Melanocyte of skin (primary cell): ENCODE measurements around a stretch of chr13.

DNA sequence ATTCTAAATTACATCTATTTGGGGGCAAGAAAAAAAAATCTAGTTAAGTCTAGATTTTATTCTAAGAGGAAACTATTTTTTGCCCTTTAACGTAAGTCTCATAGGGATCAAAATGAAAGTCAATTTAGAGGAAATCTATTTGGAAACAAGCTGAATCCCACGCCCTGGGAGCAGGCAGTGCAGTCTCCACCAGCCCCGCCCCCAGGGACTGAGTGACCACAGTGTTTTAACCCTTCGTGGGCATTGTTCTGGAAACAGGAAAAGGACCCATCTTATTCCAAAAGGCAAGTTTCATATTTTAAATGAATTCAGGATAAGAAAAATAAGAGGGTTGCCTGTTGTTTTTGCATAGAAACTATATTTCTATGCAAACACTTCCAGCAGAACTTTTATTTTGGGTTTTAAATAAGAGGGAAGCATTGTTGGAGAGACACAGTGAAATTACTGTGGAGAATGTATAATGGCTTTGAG lies 209.7 kb downstream of the SPRY2 start:
- CAGE, long polyA plus RNA, 2 experiments = no peak in any of the 2 experiments

- CAGE, long polyA plus RNA, 2 experiments = no peak in any of the 2 experiments
Observed at GRCh38 chr13:80277786-80278313, 63.1 kb downstream of the SPRY2 start.

DNA sequence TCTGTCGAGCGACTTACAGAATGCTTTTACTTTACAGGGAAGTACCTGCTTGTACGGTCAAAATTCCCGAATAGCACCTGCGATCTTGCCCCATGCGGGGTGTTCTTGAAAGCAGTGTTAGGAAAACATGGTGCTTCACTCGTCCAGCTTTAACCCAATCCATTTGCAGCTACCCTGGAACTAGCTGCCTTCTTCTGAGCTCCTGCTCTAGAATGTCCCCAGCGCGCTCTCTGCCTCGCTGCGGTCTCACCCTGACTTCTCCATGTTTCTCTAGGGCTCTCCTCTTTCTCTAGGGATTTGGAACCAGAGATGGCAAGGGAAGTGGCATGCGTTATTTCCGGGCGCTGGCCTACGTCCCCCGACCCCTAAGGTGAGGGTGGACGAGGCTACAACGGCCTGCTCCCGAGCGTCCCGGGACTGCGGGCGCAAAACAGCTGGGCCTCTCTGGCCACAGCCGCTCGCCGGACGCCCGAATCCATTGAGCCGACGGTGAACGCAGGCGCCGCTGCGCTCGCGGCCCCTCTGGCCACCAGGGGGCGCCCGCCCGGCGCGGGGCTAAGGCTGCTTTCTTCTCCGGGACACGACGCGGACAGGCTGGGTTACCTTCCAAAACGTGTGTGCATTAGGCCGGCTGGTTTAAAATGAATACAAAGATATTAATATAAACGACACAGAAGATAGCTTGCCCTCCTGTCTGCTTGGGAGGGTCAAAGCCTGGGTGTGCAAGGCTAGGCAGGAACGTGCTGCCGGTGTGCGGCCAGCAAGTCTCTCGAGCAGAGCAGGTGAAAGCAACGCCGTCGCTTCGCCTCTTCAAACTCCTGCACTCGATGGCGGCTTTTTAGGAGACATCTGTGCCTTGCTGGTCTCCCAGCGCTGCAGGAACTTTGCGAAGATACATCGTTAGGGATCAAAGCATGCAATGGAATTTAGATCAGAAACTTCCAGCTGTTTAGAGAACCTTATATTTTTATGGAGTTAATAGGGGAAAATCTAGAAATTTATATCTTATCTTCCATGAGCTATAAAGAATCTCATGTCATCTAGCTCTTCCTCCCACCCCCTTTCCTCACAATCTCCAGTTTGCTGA lies 1.9 kb upstream of the SPRY2 start:
- CAGE, long polyA plus RNA, 2 experiments = no peak in any of the 2 experiments

GRCh38 chr13:80504521-80504817 lies 163.5 kb upstream of the SPRY2 start:
- CAGE, long polyA plus RNA, 2 experiments = no peak in any of the 2 experiments

- CAGE, long polyA plus RNA, 2 experiments = no peak in any of the 2 experiments
Observed at GRCh38 chr13:80547891-80548398, 207.0 kb upstream of the SPRY2 start.

GRCh38 chr13:84137106-84137673 lies 254.9 kb upstream of the SLITRK1 start:
- CAGE, long polyA plus RNA, 2 experiments = no peak in any of the 2 experiments

- CAGE, long polyA plus RNA, 2 experiments = no peak in any of the 2 experiments
Observed at GRCh38 chr13:91134454-91134786, 264.0 kb upstream of the GPC5 start.

GRCh38 chr13:91154451-91155041 lies 243.9 kb upstream of the GPC5 start:
- CAGE, long polyA plus RNA, 2 experiments = no peak in any of the 2 experiments

DNA sequence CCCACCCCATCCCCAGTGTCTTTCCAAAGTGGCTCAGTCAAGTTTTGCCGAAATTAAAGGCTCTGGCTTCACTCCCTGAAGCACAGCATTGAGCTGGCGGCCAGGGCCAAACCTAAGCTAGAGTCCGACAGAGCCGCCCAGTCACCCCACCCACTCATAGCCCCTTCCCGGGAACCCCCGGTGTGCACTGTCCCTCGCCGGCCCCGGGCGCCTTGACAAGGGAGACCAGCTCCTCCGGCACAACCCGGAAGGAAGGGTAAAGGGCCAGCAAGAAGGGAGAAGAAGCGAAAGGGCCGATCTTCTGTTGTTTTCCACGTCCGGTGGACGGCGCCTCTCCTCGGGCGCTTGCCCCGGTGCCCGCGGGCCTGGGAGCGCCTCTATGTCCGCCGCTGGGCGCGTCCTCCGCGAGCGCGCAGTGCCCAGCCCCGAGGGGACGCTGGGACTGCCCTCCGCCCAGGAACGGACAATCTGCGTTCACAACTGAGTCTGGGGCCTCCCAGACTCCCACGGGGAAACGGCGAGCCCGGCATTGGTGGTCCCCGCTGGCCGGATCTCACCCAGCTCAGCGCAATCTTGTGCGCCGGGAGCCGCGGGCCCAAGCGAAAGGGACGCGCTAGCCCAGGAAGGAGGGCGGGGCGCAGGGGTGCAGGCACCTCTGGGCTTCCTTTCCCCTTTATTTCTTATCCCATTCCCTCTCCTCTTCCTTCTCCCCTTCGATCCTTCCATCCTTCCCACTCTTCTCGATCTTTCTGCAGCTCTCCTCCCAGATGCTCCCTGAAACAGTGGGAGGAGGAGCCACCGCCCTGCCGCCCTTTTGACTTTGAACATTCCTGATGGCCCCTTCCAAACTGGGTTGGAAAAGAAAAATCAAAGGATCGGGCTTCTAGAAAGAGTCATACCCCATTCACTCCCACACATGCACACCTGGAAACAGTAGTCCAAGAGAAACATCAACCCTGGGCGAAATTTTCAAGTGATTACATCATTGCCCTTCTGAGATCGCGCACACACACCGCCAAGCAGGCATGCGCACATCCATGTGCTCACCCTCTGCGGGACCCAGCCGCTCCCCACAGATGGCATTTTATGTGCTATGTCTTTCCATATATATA lies 223.2 kb upstream of the GPC5 start:
- CAGE, long polyA plus RNA, 2 experiments = no peak in any of the 2 experiments

- CAGE, long polyA plus RNA, 2 experiments = no peak in any of the 2 experiments
Observed at GRCh38 chr13:91347782-91348343, 50.6 kb upstream of the GPC5 start.

DNA sequence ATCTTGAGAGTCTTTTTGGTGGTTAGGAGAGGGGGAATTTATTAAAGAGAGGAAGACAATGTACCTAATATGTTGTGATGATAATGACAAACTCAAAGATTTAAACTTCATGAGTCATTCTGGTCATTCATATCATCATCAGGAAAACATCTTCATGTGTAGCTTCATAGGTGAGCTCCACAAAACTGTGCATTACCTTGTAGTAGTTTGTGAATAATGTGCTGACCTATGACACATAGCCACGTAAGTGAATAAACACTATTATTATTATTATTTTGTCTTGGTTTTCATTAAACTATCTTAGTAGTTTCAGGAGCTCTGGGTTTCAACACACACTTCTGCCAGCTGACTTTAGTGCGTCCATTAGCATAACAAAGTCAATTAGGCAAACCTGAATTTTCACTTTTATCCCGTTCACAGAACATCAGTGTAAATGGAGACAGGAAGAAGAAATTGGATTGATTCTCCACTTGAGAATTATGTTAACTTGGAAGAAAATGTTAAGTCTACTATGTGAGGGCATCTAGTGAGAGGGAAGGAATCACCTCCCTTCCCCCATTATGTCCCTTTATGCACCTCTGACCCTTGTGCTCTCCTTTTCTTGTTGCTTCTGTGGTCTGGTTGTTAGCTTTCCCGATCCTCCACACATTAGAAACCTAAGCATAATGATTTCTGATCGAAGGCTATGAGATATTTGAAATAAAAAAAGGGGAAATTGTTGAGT lies 820 bp upstream of the GPC6 start:
- CAGE, long polyA plus RNA, 2 experiments = no peak in any of the 2 experiments

DNA sequence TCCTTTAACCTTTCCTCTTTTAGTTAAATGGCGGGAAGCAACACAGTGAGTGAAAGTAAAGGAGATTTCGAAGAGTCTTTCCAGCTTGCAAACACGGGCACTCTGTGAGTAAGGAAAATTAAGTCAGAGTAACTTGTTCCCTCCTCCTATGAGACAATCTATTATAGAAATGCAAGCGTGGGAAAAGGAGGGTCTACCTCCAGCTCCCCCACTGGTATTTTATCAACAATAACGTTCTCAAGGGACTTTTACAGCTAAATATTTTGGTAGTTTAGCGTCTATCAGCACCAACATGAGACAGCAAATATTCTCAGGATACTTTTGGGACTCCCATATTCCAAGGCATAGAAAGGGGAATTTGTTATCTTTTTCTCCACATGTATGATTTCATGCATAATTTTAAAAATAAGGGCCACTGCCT lies 152.7 kb downstream of the DCT start:
- CAGE, long polyA plus RNA, 2 experiments = no peak in any of the 2 experiments

DNA sequence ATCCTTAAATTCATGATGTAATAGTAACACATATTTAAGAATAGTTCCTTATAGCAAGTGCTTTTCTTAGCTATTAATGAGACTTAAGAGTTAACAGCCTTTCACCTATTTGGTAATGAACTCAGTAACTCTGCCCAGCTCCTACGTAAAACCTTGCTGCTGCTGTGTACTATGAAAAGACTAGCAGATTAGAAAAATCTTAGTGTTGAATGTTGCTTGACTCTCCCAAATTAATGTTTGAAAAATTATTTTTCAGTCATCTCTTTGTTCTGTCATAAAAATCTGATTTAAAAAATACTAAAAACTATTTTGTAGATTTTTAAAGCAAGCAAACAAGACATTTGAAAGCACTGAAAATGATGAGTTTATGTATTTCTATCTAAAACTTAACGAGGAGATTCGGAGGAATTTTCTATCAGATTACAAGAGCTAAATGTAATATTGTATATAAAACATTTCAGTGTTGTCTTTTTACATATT lies 7.0 kb downstream of the GPR180 start:
- CAGE, long polyA plus RNA, 2 experiments = no peak in any of the 2 experiments

GRCh38 chr13:94683542-94683813 lies 28.9 kb downstream of the SOX21 start:
- CAGE, long polyA plus RNA, 2 experiments = no peak in any of the 2 experiments

- CAGE, long polyA plus RNA, 2 experiments = no peak in any of the 2 experiments
Observed at GRCh38 chr13:94707789-94708595, 4.4 kb downstream of the SOX21 start.

GRCh38 chr13:94710856-94711839 lies 1.2 kb downstream of the SOX21 start:
- CAGE, long polyA plus RNA, 2 experiments = no peak in any of the 2 experiments

GRCh38 chr13:94712768-94713566 lies 622 bp upstream of the SOX21 start:
- CAGE, long polyA plus RNA, 2 experiments = no peak in any of the 2 experiments

DNA sequence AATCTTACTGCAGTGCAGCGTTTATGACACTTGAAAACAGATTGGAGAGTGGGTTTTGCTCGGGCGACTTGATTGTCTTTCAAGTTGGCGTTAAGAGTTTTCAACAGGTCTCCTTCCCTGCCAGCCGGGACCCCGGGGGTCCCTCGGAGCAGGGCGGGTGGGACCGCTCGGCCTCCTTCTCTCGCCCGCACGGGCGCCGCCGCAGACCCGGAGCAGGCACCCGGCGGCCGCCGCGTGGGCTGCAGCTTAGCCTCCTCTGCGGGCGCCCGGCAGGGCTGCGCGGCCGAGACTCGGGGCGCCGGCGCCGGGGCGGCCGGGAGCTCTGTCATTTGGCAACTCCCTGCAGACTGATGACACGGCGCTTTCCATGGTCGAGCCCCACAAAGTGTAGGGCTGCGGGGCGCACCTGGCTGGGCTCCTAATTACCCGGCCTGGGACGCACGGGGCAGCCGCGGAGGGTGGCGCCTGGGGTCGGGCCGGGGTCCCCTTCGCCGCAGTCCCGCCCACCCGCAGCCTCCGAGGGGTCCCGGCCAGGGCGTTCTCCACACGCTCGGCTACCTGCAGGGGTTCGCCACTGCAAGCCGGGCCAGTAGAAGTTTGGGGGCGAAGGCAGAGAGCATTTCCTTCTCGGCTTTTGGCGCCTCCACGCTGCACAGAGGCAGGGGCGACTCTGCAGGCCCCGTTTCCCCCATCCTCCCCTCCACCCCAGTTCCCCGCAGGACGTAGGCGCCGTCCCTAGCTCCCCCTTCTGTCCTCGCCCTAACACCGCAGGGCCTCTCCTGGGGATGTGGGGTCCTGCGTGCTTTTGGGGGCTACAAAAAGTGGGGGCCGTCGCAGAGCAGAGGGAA lies 255.4 kb upstream of the SOX21 start:
- CAGE, long polyA plus RNA, 2 experiments = no peak in any of the 2 experiments

DNA sequence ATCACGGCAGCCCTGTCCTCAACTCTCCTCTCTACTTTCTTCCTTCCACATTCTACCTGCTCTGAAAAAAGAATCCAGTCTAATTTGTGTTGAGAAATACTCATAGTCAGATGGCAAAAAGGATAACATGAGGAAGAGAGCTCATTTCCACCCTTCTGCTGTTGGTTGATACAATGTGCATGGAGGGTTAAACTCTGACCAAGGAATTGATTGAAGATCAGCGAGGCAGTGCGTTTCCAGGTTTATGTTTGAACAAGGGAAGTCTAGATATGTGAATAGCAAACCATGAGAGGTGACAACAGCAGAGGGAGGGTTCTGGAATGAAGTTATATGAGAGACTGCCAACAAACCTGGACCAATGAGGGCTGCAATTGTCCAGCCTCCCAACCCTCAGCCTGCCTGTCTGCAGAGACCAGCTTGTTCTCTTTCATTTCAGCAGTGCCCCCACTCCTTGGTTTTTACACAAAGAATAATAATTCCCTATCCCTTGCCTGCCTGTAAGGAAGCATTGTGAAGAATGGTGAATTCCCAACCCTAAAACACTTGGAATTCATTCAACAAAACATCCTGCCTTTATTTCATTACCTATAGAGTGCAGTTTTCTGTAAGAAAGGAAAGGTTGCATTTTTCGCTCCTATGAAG lies 53.4 kb upstream of the ABCC4 start:
- CAGE, long polyA plus RNA, 2 experiments = no peak in any of the 2 experiments

- CAGE, long polyA plus RNA, 2 experiments = no peak in any of the 2 experiments
Observed at GRCh38 chr13:95604011-95604778, 40.3 kb downstream of the DZIP1 start.